Renal cortical epithelial cell (primary cell): ENCODE measurements around a stretch of chr19.

GRCh38 chr19:35196782-35197367 lies 31.7 kb downstream of the FAM187B start:
- RRBS = no CpG with 5 or more reads among the region's 8 CpGs

GRCh38 chr19:35211555-35212571 lies 16.7 kb downstream of the FAM187B start:
- RRBS = no CpG with 5 or more reads among the region's 14 CpGs

GRCh38 chr19:35436284-35436677 lies 11.8 kb upstream of the FFAR2 start:
- RRBS = no CpG with 5 or more reads among the region's 4 CpGs

DNA sequence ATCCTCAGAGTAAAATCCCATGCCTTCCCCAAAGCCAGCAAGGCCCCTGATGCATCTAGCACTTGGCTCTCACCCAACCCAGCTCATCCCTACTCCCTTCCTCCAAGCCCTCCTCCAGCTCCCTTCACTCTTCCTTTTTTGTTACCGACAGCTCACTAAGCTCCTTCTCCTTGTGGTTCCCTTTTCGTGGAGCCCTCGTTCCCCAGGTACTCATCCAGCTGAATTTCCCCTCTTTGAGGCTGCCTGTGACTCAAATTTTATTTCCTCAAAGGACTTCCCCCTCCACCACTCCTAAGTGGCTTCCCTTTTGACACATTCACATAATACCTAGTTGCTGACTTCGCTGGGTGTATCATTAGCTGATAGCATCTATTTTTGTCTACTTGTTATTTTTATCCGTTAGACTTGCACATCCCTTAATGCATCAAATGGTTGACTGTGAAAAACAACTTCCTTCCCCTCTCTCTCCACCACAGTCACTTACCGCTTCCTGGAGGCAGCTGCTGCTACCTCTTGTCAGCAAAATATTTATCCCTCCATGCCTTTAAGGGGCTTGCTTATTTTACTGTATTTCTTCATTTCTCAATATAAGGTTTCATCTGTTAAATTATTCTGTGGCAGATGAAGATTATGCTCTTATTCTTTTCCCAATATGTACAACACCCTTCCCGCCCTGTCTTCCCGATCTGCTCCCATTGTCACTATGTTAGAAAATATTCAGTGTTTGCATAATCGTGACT lies 14.5 kb downstream of the FFAR2 start:
- RRBS = no CpG with 5 or more reads among the region's 9 CpGs

DNA sequence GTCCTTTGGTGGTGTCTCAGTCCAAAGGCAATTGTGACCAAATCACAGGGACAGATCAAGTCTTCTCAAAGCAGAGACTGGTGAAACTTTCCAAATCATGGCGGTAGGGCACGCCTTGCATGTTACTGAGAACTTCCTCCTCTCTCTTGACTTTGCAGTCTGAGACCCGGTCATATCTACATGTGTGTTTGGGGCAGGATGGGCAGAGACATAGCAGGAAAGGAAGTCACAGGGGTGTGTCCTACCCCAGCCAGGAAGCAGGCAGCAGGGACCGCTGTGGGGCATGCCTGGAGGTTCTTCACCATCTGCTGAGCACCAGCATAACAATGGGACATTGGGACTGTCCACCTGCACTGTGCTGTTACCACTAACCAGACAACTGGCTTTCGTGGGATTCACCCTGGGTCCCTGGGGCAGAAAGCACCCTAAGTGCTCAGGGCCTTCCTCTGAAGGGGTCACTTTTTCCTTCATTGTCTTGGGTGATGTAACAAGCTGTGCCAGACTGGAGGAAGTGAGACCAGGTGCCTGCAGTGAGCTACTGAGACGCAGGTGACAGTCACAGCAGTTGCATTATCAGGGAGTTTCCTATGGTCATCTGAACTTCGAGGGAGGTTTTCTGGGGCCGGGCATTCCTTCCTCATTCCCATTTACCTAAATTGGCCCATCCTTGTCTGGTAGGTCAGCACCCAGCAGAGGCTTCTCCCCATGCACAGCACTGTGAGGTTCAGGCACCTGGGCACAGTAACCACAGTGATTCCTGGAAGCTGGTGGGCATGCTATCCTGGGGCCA lies 2.6 kb upstream of the HAUS5 start:
- RRBS = no CpG with 5 or more reads among the region's 8 CpGs

DNA sequence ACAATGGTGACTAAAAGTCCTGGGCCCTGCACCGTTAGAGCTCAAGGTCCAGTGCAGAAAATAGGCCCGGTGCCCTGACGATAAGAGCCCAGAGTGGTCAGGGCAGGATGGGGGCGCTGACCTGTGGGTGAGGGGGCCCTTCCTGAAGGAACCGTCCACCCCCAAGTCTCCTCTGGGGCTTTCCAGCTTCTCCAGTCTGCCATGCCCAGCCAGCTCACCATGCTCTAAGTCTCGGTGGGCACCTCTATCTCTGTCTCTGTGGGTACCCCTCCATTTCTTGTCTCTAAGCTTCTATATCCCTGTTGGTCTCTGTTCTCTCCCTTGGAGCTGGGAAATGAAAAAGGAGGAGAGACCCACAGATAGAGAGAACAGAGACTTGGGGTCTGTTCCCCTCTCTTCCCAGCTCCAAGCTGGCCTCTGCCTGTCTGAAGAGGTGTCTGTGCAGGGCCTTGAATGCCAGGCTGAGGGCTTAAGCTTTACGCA lies 3.5 kb upstream of the ETV2 start:
- RRBS = no CpG with 5 or more reads among the region's 7 CpGs

DNA sequence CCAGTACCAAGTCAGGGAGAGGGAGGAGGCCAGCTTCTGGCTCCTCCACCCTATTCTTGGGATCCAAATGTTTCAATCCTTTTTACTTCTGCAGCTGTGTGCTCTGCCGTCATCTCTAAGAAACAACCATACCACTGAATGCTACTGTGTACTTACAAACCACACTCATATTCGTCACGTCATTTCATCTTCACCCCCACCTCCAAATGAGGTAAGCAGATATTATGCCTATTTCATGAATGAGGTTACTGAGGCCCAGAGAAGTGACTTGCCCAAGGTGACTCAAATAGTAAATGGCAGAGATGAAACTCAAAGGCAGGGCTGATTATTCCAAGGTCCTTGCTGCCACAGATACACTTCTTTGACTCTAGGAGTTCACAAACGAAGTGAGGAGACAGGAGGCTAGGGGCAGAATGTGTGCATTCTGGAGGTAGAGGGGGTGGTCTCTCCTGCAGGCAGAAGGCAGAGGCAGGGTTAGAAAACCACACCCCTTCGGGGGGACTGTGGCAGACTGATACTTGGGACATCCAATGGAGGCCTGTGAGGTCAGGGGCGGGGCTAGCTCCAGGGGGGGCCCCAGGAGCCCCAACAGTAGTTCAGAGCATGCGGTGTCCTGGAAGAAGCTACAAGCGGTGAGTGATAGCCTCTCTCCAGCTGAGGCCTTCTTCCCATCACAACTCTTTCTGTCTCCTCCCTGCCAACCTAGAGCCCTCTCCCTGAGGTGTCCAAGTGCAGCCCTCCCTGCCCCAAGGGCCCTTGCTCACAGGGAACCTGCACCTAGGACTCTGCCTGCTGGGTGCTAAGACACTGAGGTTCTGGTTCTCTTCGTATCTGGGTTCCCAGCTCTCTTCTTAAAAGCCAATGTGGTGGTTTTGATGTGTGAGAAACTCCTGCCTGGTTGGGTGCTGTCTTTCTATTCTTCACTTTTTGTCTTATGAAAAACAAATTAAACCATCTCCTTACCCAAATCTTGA lies 4.7 kb upstream of the KMT2B start:
- RRBS = no CpG with 5 or more reads among the region's 9 CpGs

- RRBS = no CpG with 5 or more reads among the region's 19 CpGs
Observed at GRCh38 chr19:35739154-35739772, 3.0 kb downstream of the IGFLR1 start.

- RRBS = under 1% methylated on average over 4 of the region's 15 CpGs
Observed at GRCh38 chr19:35745749-35746228, 338 bp downstream of the PSENEN start.

- RRBS = 86% methylated on average over 2 of the region's 45 CpGs
Observed at GRCh38 chr19:35767095-35768290, 7.9 kb upstream of the ARHGAP33 start.

GRCh38 chr19:35772049-35772593 lies 3.2 kb upstream of the ARHGAP33 start:
- RRBS = no CpG with 5 or more reads among the region's 10 CpGs

DNA sequence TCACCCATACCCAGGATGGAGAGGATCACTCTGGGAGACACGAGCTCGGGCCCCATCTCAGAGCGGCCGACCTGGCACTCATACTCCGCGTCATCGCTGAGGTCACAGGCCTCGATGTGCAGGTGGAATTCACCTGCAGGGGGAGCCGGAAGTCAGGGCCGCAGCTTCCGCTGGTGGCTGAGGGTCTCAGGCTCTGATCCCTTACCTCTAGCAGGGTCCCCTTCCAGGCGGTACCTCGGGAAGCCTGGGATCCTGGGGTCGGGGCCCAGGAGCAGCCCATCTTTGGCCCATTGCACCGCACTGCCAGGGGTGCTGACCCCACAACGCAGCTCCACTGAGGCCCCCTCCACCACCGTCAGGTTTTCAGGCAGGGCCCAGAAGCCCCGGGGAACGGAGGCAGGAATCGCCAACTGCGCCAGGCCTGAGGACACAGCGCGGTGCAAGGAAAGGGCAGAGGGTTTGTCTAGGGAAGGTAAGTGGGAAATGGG lies 1.0 kb downstream of the NPHS1 start:
- RRBS = no CpG with 5 or more reads among the region's 23 CpGs

DNA sequence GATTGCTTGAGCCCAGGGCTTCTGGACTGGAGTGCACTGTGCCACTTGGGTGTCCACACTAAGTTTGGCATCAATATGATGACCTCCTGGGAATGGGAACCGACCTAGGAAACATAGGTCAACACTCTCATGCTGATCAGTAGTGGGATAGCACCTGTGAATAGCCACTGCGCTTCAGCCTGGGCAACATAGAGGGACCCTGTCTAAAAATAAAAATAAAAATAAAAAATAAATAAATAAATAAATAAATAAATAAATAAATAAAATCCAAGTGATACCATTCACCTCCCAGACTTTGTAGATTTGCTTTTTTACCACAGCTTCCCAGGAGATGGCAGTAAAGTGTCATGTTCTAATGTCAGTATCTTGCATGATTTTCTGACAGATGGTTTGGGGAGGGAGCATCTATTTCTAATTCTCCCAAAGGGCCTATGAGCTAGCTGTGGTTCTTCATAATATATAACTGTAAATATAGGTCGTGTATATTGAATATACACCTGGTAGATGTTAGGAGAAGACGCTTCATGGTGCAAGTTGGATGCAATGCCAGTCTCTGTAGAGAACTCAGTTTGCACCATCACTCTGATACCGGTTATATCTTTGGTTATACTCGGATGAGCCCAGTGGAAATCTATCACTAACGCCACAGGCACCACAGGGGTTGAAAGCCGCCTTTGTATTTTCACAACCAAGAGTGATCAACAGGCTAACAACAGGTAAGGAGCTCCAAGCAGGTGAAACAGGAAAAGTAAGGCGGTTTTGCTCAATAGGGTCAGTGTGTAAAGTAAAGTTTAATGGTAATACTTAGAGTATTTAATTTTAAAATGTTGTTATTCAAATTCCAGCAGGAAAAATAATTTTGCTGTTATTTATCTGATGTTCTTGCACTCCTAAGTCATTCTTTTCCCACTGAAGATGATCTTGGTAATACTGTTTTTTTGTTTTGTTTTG lies 13.8 kb downstream of the APLP1 start:
- RRBS = no CpG with 5 or more reads among the region's 9 CpGs

- RRBS = under 1% methylated on average over 11 of the region's 57 CpGs
Observed at GRCh38 chr19:35931135-35932283, 4.7 kb upstream of the LRFN3 start.

GRCh38 chr19:36009068-36009577 lies 510 bp upstream of the SYNE4 start:
- RRBS = 3% methylated on average over 14 of the region's 48 CpGs

DNA sequence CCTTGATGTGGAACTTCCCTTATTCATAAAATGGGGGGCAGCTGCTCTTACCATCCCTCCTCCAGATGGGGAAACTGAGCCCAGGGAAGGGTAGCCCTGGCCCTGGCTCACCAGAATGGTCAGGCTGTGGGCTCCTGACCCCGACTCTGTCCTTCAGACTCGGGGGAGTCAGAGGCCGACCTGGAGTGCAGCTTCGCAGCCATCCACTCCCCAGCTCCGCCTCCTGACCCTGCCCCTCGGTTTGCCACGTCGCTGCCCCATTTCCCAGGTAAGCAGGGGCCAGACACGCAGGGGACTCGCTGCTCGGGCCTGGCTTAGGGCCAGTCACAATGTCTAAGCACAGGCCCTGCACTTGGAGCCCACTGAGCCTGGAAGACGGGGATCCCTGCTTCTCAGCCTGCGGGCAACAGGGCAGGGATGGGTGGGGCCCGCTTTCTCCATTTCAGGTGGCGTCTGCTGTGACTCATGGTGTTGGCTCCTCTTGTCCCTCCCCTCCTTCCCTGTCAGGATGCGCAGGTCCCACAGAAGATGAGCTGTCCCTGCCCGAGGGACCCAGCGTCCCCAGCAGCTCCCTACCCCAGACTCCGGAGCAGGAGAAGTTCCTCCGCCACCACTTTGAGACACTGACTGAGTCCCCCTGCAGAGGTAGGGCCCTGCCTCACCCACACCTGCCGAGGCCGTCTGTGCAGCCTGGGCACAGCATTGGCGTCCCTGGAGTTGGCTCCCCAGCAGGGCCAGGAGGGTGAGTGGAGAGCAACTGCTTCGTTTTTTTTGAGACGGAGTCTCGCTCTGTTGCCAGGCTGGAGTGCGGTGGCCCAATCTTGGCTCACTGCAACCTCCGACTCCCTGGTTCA lies 9.2 kb upstream of the OVOL3 start:
- RRBS = no CpG with 5 or more reads among the region's 28 CpGs

DNA sequence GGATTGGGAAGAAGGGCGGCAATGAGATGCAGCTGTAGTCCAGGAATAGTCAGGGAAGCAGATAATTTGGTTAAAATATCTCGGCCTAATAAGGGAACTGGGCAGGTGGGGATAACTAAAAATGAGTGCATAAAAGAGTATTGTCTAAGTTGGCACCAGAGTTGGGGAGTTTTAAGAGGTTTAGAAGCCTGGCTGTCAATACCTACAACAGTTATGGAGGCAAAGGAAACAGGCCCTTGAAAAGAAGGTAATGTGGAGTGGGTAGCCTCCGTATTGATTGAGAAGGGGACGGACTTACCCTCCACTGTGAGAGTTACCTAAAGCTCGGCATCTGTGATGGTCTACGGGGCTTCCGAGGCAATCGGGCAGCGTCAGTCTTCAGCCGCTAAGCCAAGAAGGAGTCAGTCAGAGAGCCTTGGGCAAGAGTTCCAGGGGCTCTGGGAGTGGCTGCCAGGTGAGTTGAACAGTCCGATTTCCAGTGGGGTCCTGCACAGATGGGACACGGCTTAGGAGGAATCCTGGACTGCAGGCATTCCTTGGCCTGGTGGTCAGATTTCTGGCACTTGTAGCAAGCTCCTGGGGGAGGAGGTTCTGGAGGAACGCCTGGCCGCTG lies 6.2 kb upstream of the COX7A1 start:
- RRBS = no CpG with 5 or more reads among the region's 14 CpGs

DNA sequence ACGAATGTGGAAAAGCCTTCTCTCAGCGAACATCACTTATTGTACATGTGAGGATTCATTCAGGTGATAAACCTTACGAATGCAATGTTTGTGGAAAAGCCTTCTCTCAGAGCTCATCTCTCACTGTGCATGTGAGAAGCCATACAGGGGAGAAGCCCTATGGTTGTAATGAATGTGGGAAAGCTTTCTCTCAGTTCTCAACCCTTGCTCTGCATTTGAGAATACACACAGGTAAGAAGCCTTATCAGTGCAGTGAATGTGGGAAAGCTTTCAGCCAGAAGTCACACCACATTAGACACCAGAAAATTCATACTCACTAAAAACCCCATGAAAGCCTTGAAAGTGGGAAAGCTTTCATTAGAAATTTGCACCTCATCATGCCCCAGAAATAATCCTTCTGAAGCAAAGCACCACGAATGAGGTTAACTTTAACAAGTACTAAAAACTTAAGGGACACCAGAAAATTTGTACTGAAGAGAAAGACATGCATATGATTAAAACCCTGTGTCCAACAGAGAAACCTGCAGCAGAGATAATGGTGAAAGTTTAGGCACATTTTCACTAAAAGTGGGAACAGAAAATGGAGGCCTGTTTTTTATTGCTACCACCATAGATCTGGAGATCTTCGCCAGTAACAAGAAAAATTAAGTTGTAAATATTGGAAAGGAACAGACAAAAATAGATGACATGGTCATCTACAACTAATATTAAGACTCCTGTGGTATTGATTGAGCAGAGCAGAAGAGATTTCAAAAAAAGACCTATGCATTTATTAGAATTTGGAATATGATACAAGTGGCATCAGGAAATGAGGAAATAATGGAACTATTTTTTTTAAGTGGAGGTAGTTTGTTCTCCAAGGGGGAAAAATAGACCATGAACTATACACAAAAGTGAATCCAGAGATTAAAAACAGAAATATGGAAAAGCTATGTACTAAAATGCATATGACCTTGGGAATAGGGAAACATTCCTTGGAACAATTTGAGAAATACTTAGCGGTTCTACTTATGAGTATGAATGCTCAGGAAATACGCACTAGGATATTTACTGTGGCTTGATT lies 22.4 kb downstream of the ZNF146 start:
- RRBS = no CpG with 5 or more reads among the region's 7 CpGs

GRCh38 chr19:36245080-36245777 lies 30.3 kb downstream of the ZNF146 start:
- RRBS = 3% methylated on average over 10 of the region's 46 CpGs